Left ventricle myocardium (tissue), 1 donor: ENCODE measurements around a stretch of chr15.

- PRO-cap = bidirectional peak, plus-strand start at chr15:58260808, minus-strand start at chr15:58260714
Measured at GRCh38 chr15:58260164-58260997, 122.2 kb downstream of the AQP9 start.

- PRO-cap = no peak
Measured at GRCh38 chr15:58279197-58279561, 141.0 kb downstream of the AQP9 start.

DNA sequence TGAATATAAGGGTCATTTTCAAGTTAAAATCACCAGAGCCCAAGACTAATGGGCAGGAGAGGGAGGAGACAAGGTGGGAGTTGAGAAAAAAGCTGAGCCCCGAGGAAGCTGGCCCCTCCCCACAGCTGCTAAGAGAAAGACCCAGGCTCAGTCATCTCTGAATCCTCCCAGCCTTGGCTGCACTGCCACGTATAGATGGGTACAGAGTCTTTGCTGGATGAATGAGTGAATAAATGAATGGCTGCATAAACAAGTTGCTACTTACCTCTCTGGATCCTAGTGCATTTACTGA lies 100.9 kb upstream of the LIPC start:
- PRO-cap = no peak

GRCh38 chr15:58431055-58431458 lies 734 bp upstream of the LIPC start:
- PRO-cap = no peak

- PRO-cap = no peak
Measured at GRCh38 chr15:58442038-58442714, 10.4 kb downstream of the LIPC start.

GRCh38 chr15:58549692-58550318 lies 118.0 kb downstream of the LIPC start:
- PRO-cap = unidirectional peak, minus-strand start at chr15:58549909

DNA sequence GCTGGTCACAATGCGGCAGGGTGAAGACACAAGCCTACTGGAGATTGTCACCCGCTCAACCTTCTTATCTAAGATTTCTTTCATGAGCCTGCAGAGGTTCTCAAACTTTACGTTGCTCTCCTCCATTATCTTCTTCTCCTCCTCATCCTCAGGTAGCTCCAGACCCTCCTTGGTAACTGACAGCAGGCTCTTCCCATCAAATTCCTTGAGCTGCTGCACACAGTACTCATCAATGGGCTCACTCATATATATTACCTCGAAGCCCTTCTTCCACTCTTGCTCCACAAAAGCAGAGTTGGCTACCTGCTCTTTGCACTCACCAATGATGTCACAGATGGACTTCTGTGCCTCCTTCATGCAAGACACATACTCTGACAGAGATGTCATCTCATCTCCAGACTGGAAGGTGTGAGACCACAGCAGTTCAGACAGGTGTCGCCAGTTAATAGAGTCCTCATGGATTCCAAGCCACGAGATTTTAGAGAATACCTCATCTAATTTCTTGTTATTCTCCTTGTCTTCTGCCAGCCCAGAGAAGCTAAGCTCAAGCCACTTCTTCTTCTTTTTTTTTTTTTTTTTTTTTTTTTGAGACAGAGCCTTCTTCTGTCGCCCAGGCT lies 58.3 kb downstream of the ADAM10 start:
- PRO-cap = no peak

GRCh38 chr15:58932895-58932968 lies 747 bp downstream of the SLTM start:
- PRO-cap = no peak

DNA sequence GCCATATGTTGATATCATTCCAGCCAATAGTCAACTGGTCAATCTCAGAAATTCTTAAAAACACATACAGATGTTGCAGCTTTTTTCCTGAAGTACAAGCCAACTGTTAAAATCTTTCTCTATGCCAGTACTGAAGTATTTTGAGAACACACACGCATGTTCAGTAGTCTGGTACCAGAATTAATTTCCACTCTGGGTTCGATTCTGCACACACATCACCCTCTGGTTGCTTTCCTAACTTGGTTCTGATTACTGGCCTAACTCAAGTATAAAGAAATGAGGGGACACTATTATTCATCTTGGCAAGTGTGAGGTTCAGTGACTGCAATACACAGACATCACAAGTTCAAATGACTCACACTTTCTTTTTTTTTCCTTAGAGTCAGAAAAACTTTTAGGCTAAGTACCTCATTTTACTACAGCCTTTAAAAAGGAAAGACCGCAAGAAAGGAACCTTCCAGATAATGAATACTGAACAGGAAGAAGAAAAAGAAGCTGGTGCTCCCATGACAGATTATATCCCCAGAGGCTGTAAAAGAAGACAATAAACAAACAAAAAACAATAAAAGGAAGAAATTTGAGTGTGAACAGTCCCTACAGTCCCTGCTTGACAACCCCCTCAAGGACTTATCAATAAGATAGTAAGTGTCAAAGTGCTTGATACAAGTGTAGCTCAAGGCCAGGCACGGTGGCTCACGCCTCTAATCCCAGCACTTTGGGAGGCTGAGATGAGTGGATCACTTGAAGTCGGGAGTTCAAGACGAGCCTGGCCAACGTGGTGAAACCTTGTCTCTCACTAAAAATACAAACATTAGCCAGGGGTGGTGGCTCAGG lies 37.2 kb upstream of the LDHAL6B start:
- PRO-cap = no peak

DNA sequence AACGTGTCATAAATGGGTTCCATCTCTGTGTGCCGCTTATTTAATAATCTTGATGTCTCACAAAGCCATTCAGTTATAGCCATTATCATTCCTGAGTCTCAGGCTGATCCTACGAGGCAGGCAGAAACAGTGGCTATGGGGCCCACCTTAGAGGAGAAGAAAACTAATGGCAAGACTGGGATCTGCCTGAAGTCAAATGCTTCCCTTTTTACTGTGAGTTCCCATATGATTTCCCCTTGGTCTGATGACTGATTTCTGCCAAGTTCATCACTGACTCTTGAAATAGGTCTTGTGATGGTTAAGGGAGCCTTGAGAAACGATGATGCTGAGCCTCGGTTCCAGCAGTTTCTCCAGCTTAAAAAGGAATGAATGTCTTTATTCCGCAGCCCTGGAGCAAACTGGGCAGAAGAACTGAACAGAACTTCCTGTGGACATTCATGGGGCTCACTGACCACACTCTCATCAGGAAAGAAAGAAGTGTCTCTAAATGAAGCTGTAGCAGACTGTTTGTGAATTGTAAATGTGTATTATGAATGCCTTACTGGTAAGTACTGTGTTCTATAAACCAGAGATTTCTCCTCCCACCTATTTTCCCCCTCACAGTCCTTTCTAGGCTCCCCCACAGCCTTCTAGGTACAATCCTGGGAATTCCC lies 29.3 kb upstream of the LDHAL6B start:
- PRO-cap = no peak

GRCh38 chr15:59366073-59366786 lies 6.4 kb downstream of the MYO1E start:
- PRO-cap = no peak

DNA sequence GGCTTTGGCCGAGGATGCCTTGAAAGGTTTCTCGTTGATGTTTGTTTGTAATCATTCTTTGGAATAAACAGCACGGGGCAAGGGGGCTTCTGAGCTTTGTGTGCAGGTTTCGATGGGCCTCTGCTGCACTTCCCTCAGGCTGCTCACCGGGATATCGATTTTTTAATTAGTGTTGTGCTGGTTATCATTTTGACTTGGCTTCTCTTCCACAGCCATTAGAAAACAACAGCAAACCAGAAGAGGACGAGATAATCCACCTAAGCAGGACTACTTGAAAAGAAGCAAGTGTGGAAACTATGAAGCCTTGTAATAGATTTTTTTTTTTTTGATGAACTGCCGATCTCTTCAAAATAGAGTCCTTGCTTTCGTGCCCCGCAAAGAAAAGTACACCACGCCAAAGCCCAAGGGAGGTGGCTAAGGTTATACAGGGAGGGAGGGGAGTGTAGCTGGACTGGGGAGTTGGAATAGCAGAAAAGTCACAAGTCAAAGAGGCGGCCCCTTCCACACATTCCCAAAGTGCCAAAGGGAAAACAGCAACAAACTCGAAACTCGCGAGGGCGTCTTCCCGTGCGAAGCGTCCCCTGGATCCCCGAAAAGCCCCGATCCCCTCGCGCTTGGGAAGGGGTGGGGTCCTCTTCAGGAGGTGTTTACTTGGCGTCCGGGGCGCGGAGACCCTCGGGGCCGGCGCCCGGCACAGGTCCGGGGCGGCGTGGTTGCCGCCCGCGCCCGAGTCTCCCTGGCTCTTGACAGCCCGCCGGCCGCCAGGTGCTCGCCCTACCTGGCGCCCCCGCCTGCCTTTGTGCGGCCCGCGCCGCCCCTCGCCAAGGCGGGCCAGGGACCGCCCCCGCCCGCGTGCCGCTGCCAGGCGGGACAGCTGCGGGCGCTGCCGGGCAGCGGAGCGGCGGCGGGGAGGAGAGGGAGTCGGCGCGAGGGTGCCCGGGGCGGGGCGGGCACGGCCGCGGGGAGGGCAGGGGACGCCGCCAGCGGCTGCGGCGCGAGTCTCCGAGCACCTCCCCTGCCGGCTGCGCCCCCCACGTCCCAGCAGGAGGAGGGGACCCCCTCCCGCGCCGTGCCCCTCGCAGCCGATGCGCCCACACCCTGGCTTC lies 1.2 kb downstream of the MYO1E start:
- PRO-cap = bidirectional peak, plus-strand start at position 889 of the sequence, minus-strand start at position 799 of the sequence

DNA sequence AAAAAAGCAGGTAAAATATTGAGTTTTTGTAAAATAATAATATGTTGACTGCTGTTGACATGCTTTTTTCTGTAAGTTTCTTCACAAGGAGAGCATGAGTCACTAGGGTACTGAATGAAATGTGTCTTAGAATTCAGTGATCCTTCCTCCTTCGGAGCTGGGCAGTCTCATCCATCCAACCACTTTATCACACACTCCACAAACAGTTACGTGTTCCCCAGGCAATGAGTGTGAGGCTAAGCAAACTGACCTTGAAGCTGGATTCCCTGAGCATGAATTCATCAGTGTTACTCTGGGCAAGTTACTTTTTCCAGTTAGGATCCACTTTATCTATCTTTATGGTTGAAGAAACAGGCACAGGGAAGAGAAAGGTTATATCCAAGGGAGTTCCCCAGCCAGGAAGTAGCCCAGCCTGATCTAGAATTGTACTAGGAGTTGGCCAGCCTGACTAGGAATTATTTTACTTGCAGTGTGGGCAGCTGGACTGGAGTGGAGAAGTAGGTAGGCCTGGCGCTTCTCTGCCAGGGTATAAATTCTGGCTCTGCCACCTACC lies 17.1 kb upstream of the GCNT3 start:
- PRO-cap = no peak

GRCh38 chr15:59612581-59613145 lies 1.1 kb downstream of the GCNT3 start:
- PRO-cap = no peak

- PRO-cap = no peak
Measured at GRCh38 chr15:59614913-59615559, 3.5 kb downstream of the GCNT3 start.

- PRO-cap = no peak
Measured at GRCh38 chr15:59843401-59843944, 154.4 kb upstream of the BNIP2 start.

DNA sequence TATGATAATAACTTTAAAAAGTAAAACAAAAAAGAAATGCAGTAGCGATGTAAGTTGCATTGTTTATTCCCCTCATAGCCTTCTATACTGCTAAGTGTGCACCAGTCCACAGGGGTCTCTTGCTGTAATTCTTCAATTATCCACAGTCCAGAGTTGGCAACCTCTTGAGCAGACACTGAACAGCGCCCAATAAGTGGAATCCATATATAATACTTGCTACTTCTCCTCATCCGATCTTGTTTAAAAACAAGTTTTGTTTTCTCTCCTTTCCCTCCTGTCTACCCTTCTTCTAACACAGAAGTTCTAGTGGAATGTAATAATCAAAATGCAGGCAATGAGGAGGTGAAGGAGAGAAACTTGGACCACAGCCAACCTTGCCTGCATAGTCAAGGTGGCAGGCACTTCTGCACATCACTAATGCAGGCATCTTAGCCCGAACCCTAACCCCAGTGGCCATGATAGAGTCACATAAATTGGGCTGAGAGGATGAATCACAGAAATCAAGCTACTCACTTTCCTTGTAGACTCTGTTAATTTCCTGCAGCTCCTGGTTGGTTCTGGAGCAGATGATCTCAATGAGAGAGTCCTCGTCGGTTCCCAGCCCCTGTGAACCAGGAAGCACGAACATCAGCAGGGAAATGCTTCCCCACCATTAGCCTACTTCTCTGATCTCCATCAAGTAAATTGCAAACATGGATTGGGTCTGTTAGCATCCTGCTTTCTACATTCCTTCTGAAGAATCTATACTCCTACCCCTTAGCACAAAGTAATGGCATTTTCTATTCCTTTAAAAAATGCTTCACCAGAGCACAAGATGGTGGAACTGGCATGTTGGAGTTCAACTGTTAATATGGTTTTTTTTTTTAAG lies 40.9 kb downstream of the ANXA2 start:
- PRO-cap = no peak

GRCh38 chr15:60389981-60390529 lies 7.7 kb downstream of the ANXA2 start:
- PRO-cap = no peak

GRCh38 chr15:60517983-60518460 lies 39.1 kb upstream of the ICE2 start:
- PRO-cap = no peak

GRCh38 chr15:60548035-60548417 lies 69.1 kb upstream of the ICE2 start:
- PRO-cap = no peak